ENCODE measurements around a stretch of chr1.

DNA sequence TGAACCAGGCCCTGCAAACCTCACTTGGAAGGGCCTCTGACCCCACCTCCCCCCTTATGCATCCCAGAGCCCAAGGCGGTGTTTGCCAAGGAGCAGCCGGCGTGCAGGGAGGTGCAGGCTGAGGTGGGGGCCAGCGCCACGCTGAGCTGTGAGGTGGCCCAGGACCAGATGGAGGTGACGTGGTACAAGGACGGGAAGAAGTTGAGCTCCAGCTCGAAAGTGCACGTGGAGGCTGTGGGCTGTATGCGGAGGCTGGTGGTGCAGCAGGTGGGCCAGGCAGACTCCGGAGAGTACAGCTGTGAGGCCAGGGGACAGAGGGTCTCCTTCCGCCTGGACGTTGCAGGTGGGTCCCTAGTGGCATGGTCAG is 11.4 kb downstream of the OBSCN start:
- PRO-cap, 7 experiments = no peak in any of the 7 experiments

GRCh38 chr1:228245126-228245953 is 37.5 kb downstream of the OBSCN start:
- PRO-cap, 7 experiments = no peak in any of the 7 experiments

DNA sequence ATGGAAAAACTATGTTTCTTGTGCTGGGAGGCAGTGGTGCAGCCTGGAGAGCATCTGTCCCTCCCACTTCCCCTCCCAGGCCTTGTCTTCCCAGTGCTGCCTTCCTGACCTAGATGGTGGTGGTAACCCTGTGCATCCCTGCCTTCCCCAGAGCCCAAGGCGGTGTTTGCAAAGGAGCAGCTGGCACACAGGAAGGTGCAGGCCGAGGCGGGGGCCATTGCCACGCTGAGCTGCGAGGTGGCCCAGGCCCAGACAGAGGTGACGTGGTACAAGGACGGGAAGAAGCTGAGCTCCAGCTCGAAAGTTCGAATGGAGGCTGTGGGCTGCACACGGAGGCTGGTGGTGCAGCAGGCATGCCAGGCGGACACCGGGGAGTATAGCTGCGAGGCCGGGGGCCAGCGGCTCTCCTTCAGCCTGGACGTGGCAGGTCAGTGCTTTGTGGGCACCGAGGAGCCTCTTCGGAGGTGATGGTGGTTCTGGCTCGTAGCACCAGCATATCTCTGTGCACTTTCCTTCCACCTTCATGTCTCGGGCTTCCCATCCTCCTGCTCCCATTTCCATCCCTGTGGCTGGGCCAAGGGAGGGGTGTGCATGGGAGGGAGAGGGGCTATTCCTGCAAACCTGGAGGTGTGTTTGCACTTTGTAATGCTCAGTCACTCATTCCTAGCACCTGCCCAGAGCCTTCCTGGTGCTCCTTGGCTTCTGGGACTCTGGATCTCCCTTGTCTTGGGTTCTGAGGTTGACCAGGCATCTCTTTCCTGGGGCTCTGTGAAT is 42.2 kb downstream of the OBSCN start:
- PRO-cap, 7 experiments = no peak in any of the 7 experiments

- PRO-cap, 7 experiments = no peak in any of the 7 experiments
These were observed 84.0 kb downstream of the OBSCN start for GRCh38 chr1:228291823-228292302.

DNA sequence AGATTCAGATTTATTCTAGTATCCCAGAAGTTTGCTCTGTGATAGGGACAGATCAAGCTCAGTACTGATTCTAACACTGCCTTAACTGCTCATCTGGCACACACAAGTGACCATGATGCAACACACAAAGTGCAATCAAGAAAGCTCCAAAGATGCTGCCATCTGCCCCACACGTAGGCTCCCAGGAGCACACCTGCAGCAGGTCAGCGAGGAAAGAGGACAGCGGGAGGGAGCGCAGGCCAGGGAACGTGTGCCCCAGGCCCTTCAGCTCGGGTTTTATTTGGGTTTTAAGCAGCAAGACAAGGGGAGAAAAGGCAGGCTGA is 1.4 kb downstream of the TRIM11 start:
- PRO-cap, 7 experiments = no peak in any of the 7 experiments

GRCh38 chr1:228445649-228446694 is 11.7 kb downstream of the H2AC25 start:
- PRO-cap, 7 experiments = no peak in any of the 7 experiments

- PRO-cap, 7 experiments = no peak in any of the 7 experiments
These were observed 14.5 kb upstream of the RNF187 start for GRCh38 chr1:228472620-228473140.

DNA sequence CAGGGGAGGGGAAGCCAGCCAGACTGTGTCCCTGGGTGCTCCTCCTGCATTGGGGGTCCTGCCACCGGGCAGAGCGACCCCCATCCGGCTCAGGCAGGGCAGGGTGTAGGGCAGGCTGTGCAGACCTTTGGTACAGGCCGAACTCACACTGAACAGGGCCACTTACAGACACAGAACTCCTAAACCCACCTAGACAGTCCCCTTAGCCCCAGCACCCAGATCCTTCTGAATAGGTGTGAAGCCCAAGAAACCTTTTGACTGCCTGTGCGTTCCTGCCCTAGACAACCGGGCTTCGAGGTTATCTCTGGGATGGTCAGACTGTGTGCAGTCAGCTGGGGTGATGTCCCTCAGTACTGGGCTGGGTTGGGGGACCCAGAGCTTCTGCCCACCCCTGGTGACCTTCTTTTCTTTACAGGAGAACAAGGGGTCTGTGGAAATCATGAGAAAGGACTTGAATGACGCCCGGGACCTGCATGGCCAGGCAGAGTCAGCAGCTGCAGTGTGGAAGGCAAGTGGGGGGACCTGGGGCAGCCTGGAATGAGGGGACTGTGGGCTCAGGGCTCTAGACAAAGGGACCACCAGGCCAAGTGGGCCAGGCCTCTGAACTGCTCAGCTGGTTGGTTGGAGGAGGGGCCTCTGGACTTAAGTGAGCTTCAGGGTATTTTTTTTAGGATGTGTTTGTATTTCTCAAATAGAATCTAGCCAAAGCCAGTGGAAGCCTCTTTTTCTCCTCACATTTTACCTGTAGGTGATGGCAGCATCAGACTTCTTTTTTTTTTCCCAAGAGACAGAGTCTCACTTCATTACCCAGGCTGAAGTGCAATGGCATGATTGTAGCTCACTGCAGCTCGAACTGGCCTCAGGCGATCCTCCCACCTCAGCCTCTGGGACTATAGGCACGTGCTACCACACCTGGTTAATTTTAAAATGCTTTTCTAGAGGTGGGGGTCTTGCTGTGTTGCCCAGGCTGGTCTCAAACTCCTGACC is 1.7 kb downstream of the RNF187 start:
- PRO-cap, 7 experiments = no peak in any of the 7 experiments

DNA sequence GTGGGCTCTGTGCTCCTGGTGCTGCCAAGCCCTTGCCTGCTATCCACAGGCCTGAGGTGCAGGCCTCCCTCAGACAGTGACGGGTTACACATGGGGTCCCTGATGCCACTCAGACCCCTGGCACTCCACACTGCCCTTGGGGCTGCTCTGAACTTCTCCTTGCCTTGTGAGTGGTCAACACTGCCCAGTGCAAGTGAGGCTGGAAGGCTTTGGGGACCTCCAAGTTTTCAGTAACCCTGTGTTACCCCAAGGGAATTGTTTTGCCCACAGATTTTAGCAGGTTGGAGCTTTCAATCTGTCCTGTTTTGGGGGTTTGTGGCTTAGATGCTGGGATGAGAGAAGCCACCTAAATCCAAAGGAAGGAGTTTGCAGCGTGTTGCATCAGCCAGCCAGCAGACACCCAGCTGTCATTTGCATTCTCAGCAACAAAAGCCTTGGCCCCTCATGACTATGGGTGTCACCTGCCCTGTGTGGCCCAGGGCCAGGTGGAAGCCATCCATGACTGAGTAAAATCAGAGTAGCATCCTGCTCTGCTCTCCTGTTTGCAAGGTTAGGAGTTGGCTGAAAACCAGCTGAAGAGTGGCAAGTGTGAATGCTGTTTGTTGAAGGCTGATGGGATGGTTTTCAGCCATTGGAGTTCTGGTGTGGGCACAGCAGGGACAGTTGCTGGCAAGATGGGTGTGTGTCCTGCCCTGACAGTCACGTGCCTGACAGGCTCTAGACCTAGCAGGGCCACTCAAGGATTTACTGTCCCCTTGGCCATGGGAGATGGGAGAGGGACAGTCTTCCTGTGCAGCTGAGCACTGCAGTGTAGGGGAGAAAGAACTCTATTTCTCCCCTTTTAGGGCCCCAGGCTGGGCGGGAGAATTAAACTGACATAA is 3.3 kb downstream of the RNF187 start:
- PRO-cap, 7 experiments = no peak in any of the 7 experiments

GRCh38 chr1:228635239-228635905 is 99.9 kb upstream of the RHOU start:
- PRO-cap, 7 experiments = no peak in any of the 7 experiments

DNA sequence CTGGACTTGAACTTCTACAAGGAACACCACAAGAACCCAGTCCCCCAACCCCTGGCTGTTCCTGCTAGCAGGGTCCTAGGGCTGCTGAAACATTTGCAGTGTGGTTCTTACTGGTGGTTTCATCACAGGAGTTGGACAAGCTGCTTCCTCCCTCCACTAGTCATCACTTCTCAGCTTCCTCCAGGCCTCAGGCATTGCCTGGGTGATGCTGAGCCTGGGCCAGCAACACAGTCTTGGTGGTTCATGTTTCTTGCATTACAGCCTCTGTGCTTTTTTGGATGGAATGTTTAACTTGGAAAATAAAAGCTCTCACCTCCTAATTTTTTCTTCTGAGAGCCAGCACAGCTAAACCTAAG is 66.1 kb upstream of the RHOU start:
- PRO-cap, 7 experiments = no peak in any of the 7 experiments

- PRO-cap, 7 experiments = no peak in any of the 7 experiments
These were observed 50.7 kb upstream of the RHOU start for GRCh38 chr1:228684518-228685006.

- PRO-cap, 7 experiments = no peak in any of the 7 experiments
These were observed 11.4 kb upstream of the RHOU start for GRCh38 chr1:228723896-228724300.

DNA sequence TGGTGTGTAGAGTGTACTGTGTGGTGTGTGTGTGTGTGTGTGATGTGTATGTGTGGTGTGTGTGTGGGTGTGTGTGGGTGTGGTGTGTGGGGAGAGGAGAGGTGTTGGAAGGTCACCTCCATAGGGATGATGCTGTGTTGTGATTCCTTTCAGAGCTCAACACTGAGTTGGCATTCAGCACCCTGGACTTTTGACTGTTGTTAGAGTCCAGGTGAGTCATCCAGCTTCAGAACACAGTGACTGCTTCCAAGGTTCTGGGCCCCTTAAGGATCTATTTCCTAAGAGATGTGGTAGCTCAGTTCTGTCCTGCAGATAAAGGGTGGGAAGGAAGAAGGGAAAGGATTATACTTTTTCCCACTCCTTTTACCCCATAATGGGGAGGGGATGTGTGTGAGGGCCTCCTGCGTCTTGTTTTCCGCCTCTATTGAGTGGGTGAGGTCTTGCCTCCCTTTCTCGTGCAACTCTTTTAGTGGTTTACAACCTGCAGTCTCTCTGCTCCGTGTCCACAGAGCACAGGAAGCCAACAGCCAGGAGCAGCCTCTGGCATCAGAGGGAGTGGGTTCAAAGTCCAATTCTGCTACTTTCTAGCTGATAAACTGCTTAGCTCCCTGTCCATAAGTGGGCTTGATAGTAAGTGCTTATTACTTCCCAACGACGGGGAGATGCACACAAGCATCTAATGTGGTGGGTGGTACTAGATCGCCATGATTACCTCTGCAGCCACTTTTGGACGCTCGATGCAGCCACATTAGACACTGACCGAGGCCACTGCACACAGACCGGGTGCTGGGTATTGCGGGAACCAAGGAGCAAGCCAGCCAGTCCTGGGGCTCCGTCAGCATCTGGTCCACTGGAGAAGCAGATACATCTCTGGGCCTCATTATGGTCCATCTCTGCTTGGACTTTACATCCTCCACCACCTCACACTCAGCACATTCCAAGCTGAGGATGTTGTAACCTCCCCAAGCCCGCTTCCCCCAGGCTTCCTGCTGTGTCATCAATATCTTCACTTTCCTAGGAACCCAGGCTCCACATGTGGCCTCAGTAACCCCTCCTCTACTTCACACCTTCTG is 47.9 kb downstream of the RHOU start:
- PRO-cap, 7 experiments = no peak in any of the 7 experiments

DNA sequence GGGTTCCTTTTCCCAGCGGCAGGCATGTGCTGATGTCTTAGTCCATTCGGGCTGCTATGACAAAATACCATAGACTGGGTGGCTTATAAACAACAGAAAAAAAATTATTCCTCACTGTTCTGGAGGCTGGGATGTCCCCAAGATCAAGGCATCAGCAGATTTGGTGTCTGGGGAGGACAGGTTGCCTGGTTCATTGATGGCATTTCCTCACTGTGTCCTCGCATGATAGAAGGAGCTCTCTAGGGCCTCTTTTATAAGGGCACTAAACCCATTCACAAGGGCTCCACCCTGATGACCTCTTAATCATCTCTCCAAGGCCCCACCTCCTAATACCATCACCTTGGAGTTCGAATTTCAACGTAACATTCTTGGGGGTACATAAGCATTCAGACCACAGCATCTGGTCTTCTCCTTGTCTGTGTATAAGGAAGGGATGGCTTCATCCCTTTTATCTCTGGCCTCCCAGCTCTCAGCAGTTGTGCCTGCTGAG is 75.5 kb downstream of the RHOU start:
- PRO-cap, 7 experiments = no peak in any of the 7 experiments

DNA sequence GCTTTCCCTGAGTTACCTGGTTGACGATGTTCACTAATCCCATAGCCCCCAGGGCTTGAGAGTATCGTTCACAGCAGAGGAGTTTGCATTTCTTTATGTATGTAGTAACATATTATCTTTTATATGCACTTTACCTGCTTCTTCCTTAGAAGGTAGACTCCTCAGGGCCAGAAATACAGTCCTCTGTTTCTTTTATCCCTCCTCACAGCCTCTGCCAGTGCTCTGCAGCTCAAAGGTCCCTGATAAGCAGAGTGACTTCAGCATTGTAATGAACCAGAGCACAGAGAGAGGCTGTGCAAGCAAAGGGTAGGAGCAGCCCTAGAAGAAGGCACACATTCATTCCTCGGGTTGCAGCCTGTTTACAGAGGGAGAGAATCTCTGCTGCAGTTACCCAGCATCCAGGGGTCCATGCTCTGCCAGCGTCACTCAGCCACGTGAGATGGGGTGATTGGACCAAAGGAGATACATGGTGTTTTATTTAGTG is 101.1 kb downstream of the RHOU start:
- PRO-cap, 7 experiments = no peak in any of the 7 experiments

GRCh38 chr1:228851940-228852566 is 116.8 kb downstream of the RHOU start:
- PRO-cap, 7 experiments = no peak in any of the 7 experiments

GRCh38 chr1:228905607-228906134 is 170.4 kb downstream of the RHOU start:
- PRO-cap, 7 experiments = no peak in any of the 7 experiments

GRCh38 chr1:228921440-228921900 is 186.2 kb downstream of the RHOU start:
- PRO-cap, 7 experiments = no peak in any of the 7 experiments

- PRO-cap, 7 experiments = no peak in any of the 7 experiments
These were observed 213.0 kb downstream of the RHOU start for GRCh38 chr1:228948340-228948698.

Measured in T-cell (primary cell).